ENCODE results near the genes NPW, NTN3 and ELOB.

- PRO-cap = unidirectional peak, minus-strand start at chr16:1992209
Measured at GRCh38 chr16:1991876-1992329, 2.1 kb downstream of the SYNGR3 start.

GRCh38 chr16:2001435-2001914, 11.7 kb downstream of the SYNGR3 start:
- PRO-cap = no peak

GRCh38 chr16:2019398-2020435, at the start of gene NPW:
NPW (plus strand) TSS chr16:2019785.
- PRO-cap = no peak

GRCh38 chr16:2042702-2043699, 4.6 kb downstream of the NTHL1 start:
- PRO-cap = no peak

DNA sequence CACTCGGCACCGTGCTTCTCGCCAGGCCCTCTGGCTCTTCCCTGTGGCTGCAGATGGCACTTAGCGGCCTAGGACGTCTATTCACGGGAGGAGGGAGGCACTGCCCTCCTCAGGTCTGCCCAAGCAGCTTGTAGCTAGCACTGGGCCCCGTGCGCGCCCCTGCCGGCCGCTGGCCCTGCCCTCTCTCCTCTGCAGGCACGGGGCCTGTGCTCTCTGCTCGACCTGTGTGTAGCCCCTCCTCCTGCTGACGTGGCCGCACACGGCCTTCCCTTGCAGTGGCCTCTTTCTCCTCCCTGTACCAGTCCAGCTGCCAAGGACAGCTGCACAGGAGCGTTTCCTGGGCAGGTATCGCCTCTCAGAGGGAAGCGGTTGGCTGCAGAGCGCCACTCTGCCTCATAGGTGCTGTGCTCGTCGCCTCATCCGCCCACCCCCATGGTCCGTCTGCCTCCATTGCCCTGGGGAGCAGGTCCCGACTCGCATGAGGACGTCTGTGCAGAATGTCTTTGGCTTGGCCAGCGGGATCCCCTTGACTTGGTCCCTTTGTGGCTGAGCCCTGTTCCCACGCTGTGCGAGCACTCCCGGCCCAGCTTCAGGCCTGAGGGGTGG, 34.5 kb downstream of the TSC2 start:
- PRO-cap = no peak

DNA sequence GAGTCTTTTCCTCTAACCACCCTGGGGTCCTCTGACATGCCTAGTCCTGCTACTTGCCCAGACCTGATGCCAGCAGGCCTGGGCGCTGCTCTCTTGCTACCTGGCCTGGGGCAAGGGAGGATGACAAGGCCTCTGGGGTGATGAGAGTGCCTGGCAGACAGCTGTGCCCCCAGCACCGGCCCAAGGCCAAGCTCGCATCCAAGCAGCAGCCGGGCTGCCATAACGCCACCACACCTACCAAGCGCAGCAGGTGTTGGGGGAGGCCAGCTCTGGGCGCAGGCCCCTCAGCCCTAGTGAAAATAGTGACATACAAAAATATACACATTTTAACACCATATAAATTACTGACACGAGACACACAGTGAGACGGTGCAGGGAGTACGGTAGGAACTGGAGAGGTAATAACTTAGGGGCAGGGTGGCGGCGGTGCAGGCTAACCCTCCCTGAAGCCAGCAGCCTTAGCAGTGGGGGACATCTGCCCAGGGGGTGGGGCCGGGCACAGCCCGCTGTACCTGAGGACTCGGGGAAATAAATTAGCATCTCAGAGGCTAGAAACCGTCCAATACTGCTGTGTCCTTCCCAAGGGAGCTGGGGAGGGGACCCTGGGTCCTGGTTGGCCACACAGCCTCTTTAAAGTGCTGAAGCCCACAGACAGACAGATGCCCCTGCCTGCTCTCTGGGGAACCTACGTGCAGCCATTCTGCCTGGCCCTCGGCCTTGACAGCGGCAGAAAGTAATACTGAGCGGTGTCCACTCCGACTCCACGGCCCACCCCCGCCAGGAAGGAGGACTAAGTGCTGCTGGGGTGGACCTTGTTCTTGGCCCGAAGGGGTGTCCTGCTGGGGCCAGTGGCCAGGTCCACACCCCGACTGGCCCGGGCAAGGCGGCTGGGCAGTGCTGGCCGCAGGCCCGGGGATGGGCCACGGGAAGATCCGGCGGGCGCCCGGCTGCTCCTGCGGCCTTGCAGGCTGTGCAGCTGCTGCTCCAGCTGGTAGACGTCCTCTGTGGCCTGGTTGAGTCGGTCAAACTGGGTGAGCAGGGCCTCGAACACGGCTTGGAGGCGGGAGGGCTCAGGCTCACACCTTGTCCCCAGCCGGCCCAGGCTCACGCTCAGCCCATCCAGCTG, 41.5 kb downstream of the TSC2 start:
- PRO-cap = no peak

DNA sequence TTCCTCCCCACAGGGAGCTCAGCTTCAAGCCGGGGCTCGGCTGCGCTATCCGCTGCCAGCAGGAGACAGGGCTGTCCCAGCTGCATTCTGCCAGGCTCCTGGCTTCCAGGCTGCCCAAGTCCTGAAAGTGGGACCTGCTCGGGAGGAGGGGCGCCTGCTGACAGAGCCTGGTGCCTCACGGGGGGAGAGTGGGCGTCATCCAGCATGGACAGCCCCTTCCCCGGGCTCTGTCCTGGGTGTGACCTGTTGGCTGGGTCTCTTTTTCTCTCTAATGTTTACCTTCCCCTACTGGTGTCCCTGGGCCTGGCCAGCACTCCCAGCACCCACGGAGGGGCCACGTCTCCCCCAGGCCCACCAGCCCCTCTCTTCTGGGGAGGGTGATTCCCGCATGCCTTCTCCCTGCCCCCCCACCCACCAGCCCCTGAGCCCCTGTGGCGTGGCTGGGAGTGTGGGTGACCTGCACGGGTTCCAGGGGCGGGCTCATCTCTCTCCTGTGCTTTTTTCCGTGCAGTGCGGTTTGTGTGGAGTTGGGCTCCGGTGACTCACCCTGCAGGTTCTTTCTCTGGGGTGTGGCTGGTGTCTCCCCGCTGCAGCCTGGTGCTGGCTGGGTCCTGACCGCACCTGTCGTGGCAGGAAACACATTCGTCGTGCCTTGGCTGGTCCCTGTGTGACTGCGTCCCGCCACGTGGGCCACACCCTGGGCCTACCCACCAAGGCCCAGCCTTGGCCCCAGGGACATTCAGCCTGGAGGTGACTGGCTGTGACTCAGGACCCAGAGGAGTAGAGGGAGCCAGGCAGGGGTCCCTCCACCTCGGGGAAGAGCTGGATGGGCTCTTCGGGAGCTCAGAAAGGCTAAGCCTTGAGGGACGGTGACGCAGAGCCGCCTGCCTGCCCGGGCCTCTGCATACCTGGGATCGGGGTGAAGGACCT, 7.5 kb downstream of the TRAF7 start:
- PRO-cap = no peak

DNA sequence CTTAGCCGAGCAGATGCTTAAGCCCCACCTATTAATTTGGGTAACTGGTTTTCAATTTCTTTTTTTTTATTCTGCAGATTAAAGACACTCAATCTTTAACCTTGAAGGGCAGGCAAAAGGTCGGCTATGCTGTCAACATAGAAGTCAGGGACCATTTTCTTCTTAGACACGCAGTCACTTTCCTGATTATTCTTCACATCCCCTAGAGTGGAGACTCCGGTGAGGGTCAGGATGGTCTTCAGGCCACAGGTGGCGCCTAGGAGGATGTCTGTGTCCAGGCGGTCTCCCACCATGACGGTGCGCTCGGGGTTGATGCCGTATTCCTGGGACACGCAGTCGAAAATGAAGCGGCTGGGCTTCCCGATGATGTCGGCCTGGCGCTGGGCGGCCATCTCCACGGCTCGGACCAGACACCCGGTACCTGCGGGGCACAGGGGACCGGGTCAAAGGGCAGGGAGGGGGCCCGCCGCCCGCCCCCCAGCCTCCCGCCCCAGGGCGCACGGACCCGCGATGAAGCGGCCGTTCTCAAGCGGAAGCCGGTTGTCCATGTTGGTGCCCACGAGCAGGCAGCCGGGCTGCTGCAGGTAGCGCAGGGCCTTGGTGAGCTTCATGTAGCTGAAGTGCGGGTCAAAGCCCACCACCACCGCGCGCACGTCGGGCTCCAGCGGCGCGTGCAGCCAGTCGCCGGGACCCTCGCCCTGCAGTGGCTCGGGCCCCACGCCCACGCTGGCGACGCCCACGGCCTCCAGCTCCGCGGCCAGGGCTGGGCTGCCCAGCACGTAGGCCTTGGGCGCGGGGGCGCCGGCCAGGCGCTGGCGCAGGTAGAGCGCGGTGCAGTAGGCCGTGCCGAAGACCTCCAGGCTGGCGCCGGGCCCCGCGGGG, 766 bp downstream of the PGP start:
- PRO-cap = no peak

DNA sequence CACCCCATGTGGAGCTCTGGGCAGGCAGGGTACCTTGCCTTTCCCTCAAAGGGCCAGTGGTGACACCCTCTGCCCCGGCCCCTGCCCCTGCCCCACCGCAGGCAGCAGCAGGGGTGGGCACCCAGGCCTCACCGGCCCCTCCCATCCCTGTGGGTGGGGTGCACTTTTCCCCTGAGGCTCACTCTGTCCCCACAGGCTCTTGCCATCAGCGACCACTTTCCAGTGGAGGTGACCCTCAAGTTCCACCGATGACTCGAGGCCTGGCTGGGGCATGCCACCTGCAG, 1.9 kb downstream of the DNASE1L2 start:
- PRO-cap = no peak

GRCh38 chr16:2242431-2243726, 6.6 kb downstream of the DNASE1L2 start:
- PRO-cap = no peak

GRCh38 chr16:2263026-2263868, 4.7 kb downstream of the RNPS1 start:
- PRO-cap = no peak

- PRO-cap = no peak
Measured at GRCh38 chr16:2458506-2459431, 1.1 kb upstream of the TEDC2 start.

- PRO-cap = no peak
Measured at GRCh38 chr16:2470753-2471726, at the start of gene NTN3. NTN3 (plus strand) TSS chr16:2471297.

DNA sequence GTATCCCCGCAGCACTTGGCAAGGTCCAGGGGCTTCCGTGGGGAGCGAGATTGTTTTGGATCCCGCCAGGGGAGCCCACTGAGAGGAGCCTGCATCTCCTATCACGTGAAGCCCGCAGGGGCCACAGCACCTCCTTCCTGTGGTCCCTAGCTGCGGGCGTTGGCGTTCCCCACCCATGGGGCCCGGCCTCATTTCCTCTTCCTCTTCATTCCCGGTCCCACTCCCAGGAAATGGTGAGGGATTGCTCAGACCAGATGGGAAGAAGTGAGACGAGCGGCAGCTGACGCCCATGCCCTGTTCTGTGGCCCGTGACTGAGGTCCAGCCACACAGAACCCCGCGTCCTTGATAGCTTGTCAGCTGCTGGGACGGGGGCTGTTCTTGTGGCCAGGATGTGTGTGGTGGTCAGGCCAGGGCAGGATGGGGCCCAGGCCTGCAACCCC, 11.2 kb downstream of the TBC1D24 start:
- PRO-cap = no peak

DNA sequence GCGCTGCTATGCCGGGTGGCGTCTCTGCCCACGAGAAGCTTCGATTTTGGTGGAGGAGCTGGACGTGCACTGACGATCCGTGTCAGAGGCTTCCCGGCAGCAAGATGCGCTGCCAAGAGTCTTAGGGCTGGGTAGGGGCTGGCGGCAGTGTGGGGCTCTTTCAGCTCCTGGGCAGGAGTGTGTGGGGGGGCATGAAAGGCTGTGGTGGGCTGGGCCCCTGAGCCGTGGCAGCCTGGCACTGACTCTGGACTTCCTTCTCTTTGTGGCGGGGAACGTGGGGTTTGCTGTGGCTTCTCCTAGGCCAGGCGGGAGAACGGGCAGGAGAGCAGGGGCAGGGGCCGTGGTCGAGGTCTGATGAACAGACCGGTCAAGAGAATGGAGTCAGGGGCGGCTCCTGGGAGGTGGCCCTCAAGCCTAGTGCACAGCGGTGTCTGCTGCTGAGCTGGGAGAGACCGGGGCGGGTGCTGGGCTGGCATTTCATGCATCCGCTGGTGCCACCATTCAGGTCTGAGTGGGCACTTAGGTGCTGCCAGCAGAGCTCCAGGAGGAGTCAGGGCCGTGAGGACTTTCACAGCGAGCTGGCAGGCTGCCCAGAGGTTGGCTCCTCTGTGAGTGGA, 24.9 kb downstream of the PDPK1 start:
- PRO-cap = no peak

DNA sequence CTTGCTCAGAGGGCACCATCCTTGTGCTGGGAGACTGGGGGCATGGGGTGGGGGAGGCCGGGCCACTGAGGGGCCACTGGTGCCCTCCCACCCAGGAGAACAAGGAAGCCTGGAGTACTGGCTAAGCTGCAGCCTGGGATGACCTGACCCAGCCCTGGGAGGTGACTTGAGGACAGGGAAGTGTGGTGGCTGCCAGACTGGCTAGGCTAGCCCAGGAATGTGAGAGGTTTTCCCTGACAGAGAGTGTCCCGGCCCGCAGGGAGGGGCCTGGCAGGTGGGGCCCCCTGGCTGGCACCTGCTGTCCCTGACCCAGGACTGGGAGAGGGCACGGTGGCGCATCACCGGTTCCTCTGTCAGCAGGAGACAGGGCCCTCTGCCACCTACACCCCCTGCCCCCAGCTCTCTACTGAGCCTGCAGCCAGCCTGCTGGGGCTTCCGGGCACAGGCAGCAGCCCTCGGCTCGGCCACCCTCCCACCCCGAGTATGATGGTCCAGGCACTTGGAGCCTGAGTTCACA, 737 bp downstream of the PRSS27 start:
- PRO-cap = no peak

DNA sequence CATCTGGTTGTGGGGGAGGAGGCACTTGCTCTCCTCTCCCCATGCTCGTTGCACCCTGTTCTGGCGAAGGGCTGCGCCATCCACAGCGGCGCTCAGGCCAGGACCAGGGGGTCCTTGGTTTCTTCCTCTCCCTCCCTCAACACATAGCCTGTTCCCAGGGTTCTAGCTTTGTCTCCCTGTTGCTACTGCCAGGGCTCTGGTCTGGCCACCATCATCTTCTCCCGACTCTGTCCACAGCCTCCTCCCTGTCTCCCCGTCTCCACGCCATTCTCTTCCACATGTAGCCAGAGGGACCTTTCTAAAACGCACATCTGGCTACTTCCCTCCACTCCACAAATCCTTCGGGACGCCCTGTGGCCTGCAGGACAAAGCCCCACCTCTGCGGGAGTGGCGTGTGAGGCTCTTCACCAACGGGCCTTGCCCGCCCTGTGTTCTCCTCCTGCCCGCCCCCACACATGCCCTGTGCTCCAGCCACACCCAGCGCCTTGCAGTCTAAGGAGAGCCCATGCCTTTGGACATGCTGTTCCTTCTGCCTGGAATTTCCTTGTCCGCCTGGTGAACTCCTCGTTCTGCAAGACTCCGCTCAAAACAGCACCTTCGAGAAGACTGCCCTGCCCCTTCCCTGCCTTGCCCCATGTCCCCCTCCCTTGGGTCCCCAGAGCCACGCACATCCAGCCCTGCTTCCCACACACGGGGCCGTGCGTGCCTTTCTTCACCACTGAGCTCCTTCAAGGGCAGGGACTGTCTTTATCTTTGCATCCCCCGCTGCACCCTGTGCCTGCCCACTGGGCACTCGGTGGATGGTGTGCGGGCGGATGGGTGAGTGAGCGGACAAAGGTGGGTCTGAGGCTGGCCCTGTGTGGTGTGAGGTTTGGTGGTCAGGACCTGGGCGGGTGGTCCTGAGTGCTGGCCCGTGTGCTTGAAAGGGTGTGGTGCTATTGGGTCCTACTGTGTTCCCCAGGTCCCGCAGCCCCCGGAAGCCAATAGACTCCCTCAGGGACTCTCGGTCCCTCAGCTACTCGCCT, 7.4 kb downstream of the ELOB start:
- PRO-cap = no peak

DNA sequence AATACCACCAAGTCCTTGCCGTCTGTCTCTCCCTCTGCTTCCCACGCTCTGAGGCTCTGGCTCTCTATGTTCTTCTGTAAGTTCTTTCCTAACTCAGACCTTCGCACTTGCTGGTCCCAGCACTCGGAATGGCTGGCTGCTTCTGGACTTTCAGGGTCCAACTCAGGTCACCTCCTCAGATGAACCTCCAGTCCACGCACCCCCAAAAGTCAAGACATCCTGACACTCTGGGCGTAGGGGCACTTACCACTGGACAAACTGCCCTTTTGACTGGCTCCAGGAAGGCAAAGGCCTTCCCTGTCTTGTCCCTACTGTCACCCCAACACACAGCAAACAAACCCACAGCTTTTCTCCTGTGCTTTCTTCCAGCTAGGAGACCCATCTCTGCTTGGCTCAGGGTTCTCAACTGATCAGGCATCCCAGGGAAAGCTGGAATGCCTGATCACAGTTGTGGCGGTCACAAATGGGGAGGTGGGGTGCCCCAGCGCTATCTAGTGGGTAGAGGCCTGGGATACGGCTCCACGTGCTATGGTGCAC, 4.2 kb downstream of the ELOB start:
- PRO-cap = no peak

GRCh38 chr16:2776643-2777456, at the start of gene ELOB:
ELOB (minus strand) TSS chr16:2777280.
- PRO-cap = bidirectional peak, plus-strand start at chr16:2777388, minus-strand start at chr16:2777274

DNA sequence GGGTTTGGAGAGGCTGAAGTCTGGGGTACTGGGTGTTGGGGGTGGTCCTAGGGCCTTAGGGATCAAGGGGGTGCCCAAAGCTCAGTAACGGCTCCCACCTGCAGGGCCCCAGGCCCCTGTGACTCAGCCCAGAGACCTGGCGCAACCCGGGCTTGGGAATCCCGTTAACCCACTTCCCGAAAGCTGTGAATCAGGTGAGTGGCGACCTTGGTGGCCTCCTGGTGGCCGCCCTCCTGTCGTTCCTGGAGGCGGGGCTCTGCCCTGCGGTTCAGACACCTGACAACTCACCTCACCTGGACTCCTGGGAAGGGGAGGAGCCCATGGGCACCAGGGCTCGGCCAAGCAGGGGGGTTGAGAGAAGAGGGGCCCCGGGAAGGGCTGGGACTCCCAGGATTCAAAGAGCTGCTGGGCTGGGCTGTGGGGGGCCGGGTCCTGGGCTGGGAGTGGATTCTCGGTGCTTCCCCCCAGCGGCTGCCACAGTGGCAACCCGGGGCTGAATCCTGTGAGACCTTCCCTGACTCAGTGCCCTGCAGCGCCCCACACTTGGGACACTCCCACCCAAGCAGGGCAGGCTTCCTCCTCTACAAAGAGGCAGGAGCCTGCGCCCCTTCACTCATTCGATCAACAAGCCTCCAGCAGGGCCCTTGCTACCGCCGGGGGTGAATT, 628 bp upstream of the PRSS22 start:
- PRO-cap = no peak

Measured in colic lymph node (tissue), 1 donor.